Colonic mucosa (tissue), 1 donor: ENCODE results near the genes PGC, CCND3, C6orf132 and C6orf226.

- PRO-cap: no peak
These were observed 2.8 kb downstream of the PGC start for GRCh38 chr6:41744270-41744966.

- PRO-cap: no peak
These were observed at the start of gene PGC for GRCh38 chr6:41746864-41747757. Gene PGC (minus strand): TSS chr6:41747397.

GRCh38 chr6:41858534-41858959, 36.6 kb downstream of the USP49 start:
- PRO-cap: no peak

DNA sequence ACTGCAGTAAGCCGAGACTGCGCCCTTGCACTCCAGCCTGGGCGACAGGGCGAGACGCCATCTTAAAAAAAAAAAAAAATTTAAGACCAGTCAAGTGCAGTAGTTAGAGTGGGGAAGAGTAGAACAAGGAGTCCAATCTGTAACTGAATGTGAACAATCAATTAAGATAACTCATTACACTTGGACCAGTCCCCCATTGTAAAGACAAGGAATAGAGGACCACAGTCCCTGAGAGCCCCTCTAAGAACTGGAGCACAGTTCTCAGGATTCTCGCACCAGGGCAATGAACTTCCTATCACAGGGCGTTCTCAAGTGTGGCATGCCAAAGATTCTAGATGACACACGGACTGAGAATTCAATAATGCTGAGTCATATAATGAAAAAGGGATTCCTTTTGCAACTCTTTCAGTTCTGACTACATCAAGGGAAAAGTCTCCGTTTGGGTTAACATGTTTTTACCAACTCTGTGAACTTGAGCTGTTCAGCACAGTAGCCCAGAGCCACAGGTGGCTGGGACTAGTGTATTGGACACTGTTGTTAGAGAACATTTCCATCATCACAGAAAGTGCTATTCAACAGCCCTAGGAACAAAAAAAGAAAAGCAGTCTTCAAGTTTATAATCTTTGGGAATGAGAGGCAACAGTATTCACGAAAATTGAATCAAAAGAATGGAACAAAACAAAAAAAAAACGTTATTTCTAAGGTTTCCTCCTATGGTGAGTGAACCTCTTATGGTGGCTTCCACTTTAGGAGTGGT, 3.4 kb downstream of the MED20 start:
- PRO-cap: no peak

- PRO-cap: no peak
These were observed 633 bp downstream of the BYSL start for GRCh38 chr6:41921896-41922368.

- PRO-cap: no peak
These were observed 6.1 kb downstream of the CCND3 start for GRCh38 chr6:41935423-41936022.

GRCh38 chr6:41939432-41939999, 2.1 kb downstream of the CCND3 start:
- PRO-cap: no peak

GRCh38 chr6:41941204-41942375, at the start of gene CCND3:
Gene CCND3 (minus strand): TSS chr6:41941808.
- PRO-cap: bidirectional peak, plus-strand start at chr6:41942005, minus-strand start at chr6:41941805; bidirectional peak, plus-strand start at chr6:41942273, minus-strand start at chr6:41942223

GRCh38 chr6:42007534-42008290, 42.6 kb upstream of the TAF8 start:
- PRO-cap: bidirectional peak, plus-strand start at chr6:42007735, minus-strand start at chr6:42007448

GRCh38 chr6:42041489-42042205, 8.7 kb upstream of the TAF8 start:
- PRO-cap: no peak

- PRO-cap: unidirectional peak, minus-strand start at chr6:42139312
These were observed 3.3 kb downstream of the C6orf132 start for GRCh38 chr6:42139105-42139605.

GRCh38 chr6:42142061-42143160, at the start of gene C6orf132:
Gene C6orf132 (minus strand): TSS chr6:42142620.
- PRO-cap: bidirectional peak, plus-strand start at chr6:42142225, minus-strand start at chr6:42142198; unidirectional peak, minus-strand start at chr6:42142510; bidirectional peak, plus-strand start at chr6:42142880, minus-strand start at chr6:42142619; unidirectional peak, minus-strand start at chr6:42143029

- PRO-cap: no peak
These were observed 5.3 kb upstream of the GUCA1B start for GRCh38 chr6:42199924-42200558.

DNA sequence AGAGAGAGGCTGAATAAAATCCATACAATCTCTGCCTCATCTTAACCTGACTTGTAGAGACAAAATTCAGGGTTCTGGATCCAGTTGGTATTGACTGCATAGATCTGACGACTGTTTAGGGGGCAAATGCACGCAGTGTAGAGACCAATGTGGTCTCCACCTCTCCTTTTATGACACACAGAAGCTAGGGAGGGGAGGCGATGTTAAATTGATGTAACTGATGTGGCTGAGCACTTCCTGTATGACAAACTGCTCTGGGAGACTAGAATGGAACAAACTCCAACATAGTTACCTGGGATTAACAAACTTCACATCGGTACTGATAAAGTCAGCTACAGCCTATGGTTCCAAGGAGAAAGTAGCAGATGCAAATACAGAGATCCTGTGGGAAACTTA, 60.4 kb upstream of the MRPS10 start:
- PRO-cap: no peak

- PRO-cap: no peak
These were observed 116.1 kb downstream of the TRERF1 start for GRCh38 chr6:42335543-42336139.

- PRO-cap: no peak
These were observed 34.1 kb downstream of the TRERF1 start for GRCh38 chr6:42417516-42418122.

- PRO-cap: unidirectional peak, plus-strand start at chr6:42745451
These were observed 877 bp downstream of the TBCC start for GRCh38 chr6:42744865-42745586.

- PRO-cap: no peak
These were observed 4.4 kb upstream of the BICRAL start for GRCh38 chr6:42777503-42777855.

- PRO-cap: no peak
These were observed 27.1 kb downstream of the BICRAL start for GRCh38 chr6:42808940-42809300.

DNA sequence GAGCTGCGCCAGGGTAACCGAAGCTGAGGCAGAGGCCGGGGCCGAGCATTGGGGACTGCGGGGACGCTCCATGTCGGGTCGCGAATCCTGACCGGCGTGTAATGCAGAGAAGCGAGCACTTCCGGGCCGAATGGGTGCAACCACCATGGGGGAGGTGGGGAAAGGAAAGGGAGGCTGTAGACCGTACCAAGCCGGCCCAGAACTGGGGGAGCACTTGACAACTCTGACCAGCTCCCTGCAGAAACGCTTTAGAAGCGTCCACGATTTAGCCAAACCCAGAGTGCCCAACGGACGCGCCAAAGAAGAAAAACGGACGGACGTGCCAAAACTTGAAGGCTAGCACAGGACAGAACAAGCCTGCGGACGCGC, at the start of gene C6orf226:
Gene C6orf226, minus strand, starts transcription at position 105 of the 369 bp plus-strand sequence.
- PRO-cap: bidirectional peak, plus-strand start at position 299 of the sequence, minus-strand start at position 103 of the sequence